Breast (tissue), 4 donors: ENCODE measurements around a stretch of chr11.

GRCh38 chr11:130773391-130773833, 142.9 kb downstream of the SNX19 start:
- PRO-cap, 3 experiments = no peak in any of the 3 experiments
- RRBS = no CpG with 5 or more reads among the region's 4 CpGs

DNA sequence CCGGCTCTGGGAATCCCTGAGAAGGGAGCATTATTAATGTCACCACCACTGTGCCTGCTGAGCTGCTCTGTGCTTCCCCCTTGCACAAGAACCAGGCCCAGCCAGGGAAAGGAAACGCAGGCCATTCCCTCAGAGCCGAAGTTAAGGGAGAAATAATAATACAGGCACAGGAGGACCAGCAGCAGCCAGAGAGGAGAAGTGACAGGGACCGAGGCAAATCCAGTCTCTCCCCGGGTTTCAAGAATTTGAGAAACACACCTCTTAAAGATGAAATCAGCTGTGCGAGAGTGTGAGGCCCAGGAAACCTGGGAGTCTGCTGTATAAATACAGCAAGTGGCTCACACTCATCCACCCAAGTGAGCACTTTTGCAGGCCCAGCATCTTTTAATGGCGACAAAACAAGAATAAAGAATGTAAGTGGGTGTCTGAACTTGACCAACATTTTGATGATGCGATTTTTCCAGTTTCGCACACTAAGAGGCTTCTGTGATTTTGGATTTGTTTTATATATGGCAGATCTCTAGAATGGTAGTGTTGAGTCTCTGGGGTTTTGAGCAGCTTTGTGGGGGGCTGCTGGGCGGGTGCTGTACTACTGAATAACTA, 539.3 kb downstream of the NTM start:
- PRO-cap, 3 experiments = no peak in any of the 3 experiments
- RRBS = no CpG with 5 or more reads among the region's 10 CpGs

DNA sequence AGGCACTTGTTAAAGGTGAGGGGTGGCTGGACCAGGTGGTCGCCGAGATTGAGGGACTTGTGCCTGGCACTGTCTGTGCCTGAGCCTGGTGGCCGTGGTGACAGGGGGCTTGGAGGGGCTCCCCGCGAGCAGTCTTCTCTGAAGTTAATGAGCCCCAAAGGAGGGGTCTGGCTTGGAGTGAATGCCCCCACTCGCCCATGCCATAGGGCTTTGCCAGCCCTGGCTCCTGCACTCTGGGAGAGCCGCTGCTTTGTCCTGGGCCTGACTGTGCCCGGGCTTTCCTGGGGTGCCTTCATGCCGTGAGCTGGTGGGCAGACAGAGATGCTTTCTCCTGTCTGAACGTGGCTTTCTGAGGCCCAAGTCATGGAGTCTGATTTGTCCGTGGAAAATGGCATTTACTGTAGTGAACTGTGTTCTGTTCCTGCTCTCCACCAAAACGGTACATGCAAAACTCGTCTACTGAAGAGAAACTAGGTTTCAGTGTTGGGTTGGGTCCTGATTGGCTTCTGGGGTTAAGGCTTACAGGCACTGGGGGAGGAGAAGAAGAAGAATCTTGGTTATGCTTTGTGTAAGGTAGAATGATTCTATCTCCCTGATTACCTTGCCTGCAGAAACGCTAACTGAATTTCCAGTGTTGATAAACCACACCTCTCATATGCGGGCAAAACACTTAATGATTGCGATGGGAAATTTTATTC, 541.6 kb downstream of the NTM start:
- PRO-cap, 3 experiments = no peak in any of the 3 experiments
- RRBS = no CpG with 5 or more reads among the region's 16 CpGs

DNA sequence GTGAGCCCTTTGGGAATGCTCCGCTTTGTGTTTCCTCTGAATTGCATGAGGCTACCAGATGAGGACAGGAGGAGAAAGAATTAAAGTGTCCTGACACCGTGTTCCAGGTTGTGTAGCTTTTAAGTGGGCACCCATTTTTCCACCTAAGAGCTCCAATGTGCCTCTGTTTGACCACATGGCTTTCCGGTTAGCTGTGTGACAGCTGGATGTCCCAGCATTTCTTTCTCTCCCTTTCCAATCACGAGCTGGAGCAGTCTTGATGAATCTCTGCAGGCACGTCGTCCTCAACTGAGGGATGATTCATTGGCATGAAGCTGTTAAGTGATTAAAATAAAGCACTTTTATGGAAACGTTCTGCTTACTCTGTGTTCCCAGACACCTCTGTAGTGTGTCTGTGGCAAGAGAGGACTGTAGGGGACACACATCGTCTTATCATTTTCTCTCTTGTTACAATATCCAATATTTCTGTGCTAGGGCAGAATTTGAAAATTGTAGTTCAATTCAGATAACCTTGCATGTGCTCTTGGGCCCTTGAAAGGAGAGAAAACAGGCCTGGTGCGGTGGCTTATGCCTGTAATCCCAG, 610.9 kb downstream of the NTM start:
- PRO-cap, 3 experiments = no peak in any of the 3 experiments
- RRBS = no CpG with 5 or more reads among the region's 9 CpGs

DNA sequence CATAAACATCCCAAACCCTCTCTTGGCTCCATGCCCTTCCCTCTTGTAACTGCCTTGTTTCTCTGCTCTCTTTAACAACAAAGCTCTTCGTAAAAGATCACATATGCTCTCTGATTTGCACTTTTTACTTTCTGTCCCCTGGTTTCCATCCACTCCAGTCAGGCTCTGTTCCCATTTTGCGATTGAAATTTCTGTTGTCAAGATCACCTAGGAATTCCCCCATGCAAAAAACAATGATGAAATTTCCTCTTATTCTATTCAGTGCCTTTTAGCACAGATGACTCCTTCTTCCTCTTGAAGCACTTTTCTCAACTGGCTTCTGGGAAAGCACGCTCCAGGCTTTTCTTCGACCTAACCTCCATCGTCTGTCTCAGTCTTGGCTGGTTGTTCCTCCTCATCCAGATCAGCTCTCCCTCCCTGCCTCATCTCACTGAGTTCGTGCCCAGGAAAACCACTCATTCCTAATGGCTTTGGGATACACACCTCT, 478.9 kb downstream of the OPCML start:
- PRO-cap, 3 experiments = no peak in any of the 3 experiments
- RRBS = no CpG with 5 or more reads among the region's 6 CpGs

DNA sequence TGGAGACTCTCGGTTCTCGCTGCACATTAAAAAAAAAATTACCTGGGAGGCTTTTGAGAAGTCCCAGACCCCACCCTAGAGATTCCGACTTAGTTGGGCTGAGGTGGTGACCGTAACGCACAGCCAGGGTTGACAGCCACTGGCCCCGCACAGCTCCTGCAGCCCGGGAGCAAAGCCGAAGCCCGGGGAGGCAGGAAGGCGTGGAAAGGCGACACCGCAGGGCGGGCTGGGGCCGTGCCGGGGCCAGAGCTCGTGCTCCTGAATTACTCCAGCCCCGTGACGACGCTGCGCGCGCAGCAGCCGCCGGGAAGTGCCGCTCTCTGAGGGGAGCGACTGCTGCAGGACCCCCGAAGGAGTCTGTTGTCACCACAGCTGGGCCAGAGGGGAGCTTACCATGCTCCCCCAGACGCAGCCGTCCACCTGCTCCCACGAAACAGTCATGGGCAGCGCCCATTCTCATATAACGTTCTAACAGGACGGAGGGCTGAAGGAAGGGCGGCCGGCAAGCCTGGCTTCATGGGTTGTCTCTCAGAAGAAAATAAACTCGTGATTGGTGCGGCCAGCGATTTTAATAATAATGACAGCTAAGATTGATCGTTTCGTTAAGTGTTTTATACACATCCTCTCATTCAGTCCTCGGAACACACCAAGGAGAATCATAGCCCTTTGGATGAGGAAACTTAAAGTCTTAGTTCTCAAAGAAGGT, 57.5 kb downstream of the SPATA19 start:
- PRO-cap, 3 experiments = no peak in any of the 3 experiments
- RRBS = 5% methylated on average over 16 of the region's 41 CpGs

DNA sequence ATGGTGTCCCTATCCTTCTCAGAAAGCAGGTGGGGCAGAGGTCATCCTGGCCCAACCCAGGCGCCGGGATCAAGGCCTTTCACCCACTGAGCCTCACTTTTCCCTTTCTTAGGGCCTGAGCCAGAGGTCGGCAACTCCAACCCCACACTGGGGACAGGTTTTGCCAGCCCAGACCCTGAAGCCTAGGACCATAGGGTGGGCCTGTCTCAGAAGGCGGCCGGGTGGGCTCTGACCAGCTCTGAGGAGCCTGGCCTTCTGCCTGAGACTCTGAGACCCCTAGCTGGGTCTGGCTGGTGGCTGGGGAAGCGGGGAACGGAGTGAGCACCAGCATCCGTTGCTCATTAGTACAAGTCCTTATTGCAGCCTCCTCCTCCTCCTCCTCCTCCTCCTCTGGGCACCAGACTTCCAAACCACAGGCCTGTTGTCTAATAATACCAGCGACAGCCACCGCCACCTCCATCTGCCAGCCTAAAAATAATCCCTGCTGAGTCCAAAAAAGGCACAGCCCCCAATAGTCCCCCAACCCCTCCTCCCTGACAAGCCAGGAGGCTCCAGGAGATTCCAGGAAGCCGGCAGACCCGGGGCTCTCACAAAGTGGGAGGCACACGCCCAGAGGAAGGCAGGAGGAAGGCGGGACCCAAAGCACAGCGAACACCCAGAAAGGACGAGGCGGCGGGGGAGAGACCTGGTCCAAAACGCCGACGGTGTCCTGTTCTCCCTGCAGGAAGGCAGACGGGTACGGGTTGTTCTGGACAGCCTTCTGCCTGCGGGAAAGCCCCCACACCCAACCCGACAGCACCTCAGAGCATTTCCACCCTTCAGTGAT, 6.1 kb downstream of the IGSF9B start:
- PRO-cap, 3 experiments = peak in 2 of 3 experiments; most common plus-strand start position 658 of the sequence (in 2)
- RRBS = no CpG with 5 or more reads among the region's 25 CpGs

- PRO-cap, 3 experiments = no peak in any of the 3 experiments
- RRBS = no CpG with 5 or more reads among the region's 8 CpGs
Observed at GRCh38 chr11:133953556-133954008, 3.2 kb downstream of the IGSF9B start.

DNA sequence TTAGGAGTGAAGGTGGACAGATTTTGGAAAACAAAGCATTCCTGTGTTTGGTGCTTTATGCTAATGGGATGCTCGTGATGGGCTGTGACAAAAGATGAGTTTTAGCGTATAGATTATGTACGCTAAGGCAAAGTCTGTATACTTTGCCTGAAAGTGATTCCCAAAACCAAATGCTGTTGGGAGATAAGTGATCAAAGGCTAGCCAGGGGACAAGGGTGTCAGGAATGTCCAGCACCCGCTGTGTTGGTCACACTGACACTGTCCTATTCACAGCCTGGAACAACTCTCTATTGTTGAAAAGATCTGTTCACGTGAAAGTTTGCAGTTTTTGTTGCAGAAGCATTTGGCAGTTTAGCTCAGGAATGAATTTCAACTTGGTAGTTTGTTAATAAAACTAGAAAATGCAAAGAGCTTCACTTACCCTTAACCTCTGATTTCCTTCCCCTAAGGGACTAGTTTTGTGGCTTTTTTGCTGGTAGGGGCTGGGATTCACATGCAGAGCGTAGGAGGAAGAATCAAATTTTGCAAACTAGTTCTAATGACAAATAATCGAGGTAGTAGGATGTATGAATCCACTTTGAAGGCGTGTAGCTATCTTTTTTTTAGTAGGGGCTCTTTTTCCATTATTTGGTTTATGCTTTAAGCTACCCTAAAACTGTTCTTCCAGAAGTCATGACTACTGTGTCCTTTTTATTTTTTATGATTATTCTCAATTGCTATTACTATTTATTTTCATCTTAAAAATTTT, 1.7 kb downstream of the JAM3 start:
- PRO-cap, 3 experiments = no peak in any of the 3 experiments
- RRBS = no CpG with 5 or more reads among the region's 8 CpGs

DNA sequence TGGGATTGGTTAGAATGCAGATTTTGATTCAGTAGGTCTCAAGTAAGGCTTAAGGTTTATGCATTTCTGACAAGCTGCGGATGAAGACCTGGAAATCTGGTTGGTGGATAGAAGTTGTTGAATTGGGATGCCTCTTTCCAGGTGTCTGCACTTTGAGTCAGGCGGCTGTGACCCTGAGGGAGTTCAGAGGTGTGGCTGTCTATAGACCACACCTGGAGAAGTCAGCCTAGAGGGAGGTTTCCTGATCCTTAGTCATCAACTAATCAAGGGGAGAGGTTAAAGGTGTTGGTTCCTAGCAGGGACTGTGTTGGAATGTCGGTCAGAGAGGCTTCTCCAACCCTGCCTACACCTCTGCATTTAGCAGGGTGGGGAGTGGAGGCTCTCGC, 8.0 kb downstream of the GLB1L2 start:
- PRO-cap, 3 experiments = no peak in any of the 3 experiments
- RRBS = no CpG with 5 or more reads among the region's 4 CpGs